ENCODE measurements around the genes KNSTRN, RAD51 and DLL4.

DNA sequence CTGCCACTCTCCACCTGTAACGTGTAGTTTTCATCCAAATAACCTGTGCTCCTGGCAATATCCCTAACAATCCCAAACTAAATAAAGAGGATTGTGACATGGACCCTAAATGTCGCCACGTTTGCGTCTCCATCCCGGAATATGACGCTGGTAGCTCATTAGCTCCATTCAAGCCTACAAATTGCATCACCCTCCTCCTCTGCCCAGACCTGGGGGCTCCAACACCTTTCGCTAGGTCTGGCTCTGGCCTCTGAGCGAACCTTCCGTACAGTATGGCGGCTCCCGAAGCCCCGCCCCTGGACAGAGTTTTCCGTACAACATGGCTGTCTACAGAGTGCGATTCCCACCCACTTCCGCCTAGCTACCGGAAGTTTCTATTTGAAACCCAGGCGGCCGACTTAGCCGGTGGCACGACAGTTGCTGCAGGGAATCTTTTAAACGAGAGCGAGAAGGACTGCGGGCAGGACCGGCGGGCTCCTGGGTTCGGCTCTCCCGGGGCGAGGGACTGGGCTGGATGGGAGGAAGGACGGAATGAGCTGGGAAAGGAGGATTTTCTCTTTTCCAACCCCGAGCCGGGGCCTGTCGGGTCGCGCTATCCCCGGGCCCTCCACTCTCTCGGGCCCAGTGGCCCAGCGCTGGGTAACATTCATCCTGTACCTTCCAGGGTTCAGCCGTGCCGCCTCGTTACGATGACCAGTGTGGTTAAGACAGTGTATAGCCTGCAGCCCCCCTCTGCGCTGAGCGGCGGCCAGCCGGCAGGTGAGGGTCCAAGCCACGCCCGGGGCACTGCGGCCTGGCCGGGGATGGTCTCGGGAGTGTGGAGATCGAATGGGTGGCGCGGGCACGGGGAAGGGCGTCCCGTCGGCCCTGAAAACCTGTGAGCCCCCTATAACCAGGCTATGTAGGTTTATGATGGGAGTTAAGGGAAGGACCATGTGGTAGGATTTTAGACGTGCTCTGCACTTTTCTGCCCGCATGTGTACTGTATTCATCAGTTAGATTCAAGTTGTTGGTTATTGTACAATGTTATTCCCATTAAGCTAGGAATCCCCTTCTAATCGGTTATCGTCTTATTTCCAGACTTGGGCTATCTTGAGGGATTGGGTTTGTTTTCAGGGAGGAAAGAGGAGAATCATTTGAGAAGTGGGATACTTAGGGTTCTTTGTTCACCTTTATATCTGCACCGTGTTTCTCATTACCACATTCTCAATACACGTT, at the start of gene KNSTRN:
Gene KNSTRN (plus strand): TSS at position 158 of the 1,218 bp plus-strand sequence.
- PRO-cap, 2 experiments: peak in 2 of 2 experiments; most common plus-strand start position 437 of the sequence (in 2); most common minus-strand start position 267 of the sequence (in 1)

DNA sequence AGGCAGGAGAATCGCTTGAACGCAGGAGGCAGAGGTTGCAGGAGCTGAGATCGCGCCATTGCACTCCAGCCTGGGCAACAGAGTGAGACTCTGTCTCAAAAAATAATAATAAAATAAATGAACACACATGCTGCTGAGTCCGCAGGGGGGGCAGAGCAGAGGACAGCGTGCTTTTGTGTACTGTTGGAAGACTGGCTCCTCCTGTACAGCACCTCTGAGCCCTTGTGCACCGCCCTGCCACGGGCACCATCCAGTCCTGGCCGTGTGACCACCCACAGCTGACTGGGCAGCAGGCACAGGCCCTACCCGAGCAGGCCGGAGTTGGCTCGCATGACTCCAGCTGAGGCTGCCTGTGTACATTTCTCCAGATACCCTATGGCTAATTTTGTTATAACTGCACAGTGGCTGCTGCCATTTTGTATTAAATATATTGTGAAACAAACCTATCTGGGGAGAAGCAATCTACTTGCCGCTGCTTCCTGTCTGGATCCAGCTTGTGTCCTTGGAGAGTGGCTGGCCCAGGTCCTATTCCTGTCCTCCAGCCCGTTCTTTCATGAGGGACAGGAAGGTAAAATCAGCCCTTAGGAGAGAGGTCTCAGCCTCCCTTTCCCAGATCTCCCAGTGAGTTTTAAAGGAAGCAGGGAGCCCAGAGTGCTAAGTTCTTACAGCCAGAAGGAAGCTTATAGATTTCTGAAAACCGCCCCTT, 14.6 kb downstream of the IVD start:
- PRO-cap, 2 experiments: no peak in any of the 2 experiments

DNA sequence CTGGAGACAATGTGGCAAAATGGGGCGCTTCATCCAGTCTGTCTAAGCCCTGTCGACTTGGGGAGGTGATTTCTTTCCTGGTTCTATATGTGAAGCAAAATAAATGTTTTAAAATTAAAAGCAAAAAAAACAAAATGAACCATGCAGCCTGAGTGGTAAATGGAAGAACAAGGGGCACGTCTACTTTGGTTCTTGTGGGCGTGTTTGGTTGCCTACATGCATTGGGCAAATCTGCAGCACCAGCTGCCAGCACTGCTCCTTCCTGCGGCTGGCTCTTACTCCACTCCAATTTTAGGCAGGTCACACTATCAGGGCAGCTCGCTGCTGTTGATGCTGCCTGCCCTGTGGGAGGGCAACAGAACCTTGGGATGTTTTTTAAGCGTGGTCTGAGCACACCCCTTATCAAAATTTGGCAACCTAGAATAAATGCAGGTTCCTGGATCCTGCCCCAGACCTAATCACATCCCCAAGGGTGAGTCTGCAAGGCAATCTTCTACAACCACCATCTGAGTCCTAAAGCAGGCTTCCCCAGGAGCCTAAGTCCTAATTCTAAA, 15.7 kb downstream of the IVD start:
- PRO-cap, 2 experiments: no peak in any of the 2 experiments

- PRO-cap, 2 experiments: no peak in any of the 2 experiments
Measured at GRCh38 chr15:40421783-40422175, 16.2 kb downstream of the IVD start.

DNA sequence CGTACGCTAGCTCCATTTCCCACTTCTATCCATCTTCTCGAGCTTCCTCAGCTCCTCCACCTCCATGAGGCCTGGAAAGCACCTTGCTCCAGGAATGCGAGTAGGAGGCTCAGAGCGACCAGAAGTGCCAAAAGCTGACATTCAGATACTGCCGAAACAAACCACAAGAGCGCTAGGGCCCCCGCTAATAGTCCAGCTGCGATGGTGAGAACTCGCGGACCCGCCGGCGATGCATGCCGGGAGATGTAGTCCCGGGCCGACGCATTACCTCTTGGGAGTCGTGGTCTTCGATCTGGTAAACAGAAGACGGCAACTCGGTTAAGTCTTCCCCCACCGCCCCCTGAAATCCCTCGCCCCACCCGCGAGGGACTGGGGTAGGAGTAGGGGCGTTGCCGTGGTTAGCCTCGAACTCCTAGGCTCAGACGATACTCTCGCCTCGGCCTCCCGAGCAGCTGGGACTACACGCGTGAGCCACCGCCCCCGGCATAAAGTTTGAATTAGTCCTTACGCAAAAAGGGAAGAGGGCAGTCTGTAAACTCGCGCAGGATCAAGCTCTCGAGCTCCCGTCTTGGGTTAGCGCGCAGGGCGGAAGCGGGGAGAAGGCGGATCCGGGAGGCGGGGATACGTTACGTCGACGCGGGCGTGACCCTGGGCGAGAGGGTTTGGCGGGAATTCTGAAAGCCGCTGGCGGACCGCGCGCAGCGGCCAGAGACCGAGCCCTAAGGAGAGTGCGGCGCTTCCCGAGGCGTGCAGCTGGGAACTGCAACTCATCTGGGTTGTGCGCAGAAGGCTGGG, at the start of gene RAD51:
Gene RAD51 (plus strand): TSS at position 671 of the 795 bp plus-strand sequence.
- PRO-cap, 2 experiments: peak in 2 of 2 experiments; most common plus-strand start position 295 of the sequence (in 1); most common minus-strand start position 231 of the sequence (in 2)

GRCh38 chr15:40828281-40828535, 300 bp downstream of the PPP1R14D start:
- PRO-cap, 2 experiments: no peak in any of the 2 experiments

- PRO-cap, 2 experiments: no peak in any of the 2 experiments
Measured at GRCh38 chr15:40856156-40856514, 12.3 kb downstream of the SPINT1 start.

- PRO-cap, 2 experiments: no peak in any of the 2 experiments
Measured at GRCh38 chr15:40856714-40857606, 13.1 kb downstream of the SPINT1 start.

DNA sequence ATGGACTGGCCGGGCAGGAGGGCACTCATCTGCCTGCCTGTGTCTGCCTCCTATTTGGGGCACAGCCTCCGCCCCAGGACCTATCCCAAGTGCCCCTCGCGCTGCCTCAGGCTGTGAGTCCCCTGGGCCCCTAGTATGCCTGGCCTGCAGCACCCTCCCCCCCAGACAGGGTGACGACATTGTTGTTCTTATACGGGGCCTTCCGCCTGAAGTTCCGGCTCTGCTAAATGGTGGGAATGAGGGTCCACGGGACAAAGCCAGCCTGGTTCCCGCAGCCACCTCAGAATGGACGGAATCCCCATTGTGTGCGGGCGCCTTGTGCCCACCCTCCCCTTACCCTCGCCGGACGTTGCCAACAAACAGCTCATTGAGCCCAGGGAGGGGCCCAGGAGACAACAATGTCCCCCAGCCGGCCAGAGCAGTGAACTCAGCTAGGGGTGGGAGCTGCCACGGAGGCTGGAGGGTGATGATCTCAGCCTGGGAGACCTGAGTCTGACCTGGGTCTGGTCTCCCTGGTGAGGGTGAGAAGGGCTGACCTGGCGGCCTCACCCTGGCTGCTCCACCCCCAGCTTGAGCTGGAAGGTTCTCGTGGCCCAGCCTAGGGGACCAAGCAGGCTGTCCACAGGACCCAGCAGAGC, 10.3 kb upstream of the DLL4 start:
- PRO-cap, 2 experiments: peak in 1 of 2 experiments; most common plus-strand start position 283 of the sequence (in 1); most common minus-strand start position 108 of the sequence (in 1)

DNA sequence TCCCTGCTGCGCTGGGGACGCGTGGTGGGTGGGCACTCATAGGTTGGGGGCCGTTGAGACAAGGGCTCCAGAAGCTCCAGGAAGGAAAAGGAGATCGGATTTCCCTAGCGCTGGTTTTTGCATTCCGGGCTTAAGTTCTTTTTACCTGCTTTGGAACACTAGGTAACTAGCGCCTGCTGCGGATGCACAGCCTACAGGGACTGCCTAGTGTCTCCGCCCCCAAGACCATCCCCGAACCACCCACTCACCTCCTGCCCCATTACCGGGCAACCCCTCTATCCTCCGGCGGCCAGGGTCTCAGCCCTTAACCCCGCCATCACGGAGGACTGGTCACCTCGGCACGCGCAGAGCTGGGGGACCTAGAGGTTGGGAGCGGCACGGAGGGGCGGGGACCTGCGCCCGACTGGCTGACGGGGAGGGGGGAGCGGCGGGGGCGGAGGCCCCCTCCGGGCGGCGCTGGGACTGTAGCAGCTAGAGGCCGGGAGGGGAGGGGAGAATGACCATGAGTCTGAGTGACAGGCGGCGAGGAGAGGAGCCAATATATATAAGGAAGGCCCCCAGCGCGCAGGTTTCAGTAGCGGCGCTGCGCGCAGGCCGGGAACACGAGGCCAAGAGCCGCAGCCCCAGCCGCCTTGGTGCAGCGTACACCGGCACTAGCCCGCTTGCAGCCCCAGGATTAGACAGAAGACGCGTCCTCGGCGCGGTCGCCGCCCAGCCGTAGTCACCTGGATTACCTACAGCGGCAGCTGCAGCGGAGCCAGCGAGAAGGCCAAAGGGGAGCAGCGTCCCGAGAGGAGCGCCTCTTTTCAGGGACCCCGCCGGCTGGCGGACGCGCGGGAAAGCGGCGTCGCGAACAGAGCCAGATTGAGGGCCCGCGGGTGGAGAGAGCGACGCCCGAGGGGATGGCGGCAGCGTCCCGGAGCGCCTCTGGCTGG, at the start of gene DLL4:
Gene DLL4 (plus strand): TSS at position 574 of the 935 bp plus-strand sequence.
- PRO-cap, 2 experiments: peak in 2 of 2 experiments; most common plus-strand start position 574 of the sequence (in 2); most common minus-strand start position 320 of the sequence (in 1)

GRCh38 chr15:40933115-40933441, 3.9 kb downstream of the DLL4 start:
- PRO-cap, 2 experiments: no peak in any of the 2 experiments

- PRO-cap, 2 experiments: no peak in any of the 2 experiments
Measured at GRCh38 chr15:40955106-40955445, 1.8 kb downstream of the CHAC1 start.

- PRO-cap, 2 experiments: no peak in any of the 2 experiments
Measured at GRCh38 chr15:40962091-40962677, 8.9 kb downstream of the CHAC1 start.

DNA sequence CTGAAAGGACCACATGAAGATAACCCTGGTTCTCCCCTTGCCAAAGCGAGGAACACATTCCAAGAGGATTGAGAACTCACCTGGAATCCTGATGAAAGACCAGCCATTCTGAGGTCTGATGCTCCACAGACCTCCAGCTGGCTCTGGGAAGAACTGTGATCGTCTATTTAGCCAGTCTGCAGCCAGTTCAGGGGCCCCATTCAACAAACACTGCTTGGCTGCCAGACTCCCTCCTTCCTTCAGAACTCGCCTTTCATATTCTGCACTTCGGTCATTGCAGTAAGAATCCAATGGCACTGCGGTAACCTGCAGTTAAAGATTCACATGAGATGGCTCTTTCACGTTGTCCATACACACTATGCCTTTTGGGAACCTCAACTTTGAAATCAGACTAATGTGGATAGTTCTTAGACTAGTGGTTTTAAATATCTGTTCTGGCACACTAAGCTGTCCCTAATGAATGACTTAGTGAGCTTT, 67.6 kb downstream of the CHAC1 start:
- PRO-cap, 2 experiments: no peak in any of the 2 experiments

- PRO-cap, 2 experiments: no peak in any of the 2 experiments
Measured at GRCh38 chr15:41115388-41115546, 813 bp downstream of the INO80 start.

DNA sequence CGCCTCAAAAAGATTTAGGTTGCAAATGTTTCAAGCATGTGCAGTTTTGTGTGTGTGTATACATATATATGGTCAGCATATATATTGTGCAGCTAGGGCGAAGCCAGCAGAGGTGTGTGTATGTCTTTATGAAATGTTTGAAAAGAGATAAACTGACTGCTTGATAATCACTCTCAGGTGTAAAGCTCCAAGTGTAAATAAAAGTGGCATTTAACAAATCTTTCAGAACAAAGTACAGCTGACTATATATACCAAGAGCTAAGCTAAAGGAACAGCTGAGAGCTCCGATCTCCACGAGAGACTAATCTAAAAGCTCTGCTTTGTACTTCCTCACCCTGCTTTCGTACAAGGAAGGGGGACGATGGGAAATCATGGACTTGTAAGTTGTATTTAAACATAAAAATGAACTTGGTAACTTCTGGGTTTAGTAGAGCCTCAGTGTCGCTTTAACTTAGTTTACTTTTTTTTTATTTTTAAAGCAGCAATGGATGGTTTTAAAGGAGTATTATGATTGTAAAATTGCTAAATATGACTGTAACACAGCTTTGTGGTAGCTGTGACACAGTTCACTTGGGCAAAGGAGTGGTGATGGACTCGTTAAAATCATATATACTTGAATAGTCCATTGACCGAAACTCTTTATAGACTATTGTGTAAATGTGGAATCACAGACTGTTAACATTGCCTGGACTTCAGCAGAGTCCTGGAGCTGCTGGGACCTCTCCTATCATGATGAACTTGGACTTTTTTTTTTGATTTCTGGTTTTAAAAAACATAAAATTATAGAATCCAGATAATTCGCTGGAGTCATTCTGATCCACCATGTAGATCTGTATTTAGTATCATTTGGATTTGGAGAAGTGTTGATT, 11.4 kb upstream of the ITPKA start:
- PRO-cap, 2 experiments: no peak in any of the 2 experiments

DNA sequence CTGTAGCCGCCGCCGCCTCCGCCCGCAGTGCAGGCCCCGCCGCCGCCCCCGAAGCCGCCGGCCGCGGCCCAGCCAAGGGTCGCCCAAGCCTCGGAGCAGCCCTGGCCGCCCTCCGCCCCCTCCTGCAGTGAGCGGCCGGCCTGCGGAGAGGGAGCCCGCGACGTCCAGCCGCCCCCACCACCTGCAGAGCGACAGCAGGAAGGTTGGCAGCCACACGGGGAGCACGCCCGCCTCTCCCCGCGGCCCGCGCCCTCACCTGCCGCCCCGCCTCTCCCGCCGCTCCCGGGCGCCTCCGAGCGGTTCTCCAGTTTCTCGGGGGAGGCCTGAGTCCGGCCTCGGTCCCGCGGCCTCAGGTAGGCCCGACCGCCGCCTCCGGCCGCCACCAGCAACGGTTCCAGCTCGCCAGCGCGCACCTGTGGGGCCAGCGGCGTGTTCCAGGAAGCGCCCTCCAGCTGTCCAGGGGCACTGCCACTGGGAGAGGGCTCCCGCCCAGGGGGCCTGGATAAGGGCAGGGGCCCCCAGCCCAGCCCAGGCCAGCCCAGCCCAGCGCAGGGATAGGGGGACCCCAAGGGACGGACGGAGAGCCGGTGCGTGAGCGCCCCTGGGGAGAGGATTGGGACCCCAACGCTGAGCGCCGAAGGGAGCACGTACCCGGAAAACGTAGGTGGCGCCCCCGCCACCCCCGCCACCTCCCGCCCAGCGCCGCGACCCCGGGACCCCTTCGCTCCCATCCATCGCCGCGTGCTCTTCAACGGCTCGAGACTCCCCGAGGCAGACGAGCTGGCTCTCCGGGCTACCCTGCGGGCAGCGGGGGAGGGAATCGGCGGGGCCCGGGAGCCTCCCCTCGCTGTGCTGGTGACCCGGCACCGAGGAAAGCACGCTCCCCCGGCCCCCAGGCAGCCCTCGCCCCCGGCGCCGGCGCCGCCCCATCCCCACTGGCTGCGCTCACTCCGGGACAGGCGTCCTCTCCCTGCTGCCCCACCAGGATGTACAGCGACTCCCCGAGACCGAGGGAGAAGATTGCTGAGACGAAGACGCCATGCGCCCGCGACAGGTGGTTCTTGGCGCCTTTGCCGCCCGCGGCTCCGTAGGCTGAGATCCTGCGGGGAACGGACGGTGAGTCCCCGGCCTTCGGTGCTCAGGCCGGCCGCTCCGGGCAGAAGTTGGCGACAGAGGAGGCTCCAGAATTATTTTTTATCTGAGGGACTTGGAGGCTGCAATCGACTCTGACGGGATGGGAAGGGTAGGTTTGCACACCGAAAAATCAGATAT, 2.0 kb downstream of the LTK start:
- PRO-cap, 2 experiments: no peak in any of the 2 experiments

DNA sequence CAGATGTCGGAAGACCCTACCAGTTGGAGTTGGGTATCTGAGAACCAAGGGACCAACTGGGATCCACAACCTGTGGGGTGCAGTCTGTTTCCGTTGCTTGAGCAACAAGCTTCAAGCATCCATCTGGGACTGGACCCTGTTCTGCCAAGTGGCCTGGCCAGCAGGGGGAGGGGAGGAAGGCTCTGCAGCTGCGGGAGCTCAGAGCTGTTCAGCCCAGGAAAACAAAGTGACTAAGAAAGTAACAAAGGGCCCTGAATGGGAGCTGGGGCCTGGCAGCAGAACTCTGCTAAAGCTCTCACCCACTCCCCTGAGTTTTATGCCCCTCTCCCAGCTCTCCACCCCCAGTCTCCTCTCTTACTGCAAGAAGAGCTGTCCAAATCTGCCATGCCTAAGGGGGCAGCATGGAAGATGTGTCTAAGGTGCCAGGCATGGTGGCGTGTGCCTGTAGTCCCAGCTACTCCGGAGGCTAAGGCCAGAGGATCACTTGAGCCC, 2.8 kb downstream of the TYRO3 start:
- PRO-cap, 2 experiments: no peak in any of the 2 experiments

GRCh38 chr15:41865842-41866596, 27.4 kb downstream of the PLA2G4B start:
- PRO-cap, 2 experiments: no peak in any of the 2 experiments

GRCh38 chr15:41870392-41871224, 23.2 kb downstream of the SPTBN5 start:
- PRO-cap, 2 experiments: no peak in any of the 2 experiments

Data from Metastatic Liver Carcinoma in the Lung (tissue), 2 donors.